Measurements from ENCODE around the gene KCNK13.

DNA sequence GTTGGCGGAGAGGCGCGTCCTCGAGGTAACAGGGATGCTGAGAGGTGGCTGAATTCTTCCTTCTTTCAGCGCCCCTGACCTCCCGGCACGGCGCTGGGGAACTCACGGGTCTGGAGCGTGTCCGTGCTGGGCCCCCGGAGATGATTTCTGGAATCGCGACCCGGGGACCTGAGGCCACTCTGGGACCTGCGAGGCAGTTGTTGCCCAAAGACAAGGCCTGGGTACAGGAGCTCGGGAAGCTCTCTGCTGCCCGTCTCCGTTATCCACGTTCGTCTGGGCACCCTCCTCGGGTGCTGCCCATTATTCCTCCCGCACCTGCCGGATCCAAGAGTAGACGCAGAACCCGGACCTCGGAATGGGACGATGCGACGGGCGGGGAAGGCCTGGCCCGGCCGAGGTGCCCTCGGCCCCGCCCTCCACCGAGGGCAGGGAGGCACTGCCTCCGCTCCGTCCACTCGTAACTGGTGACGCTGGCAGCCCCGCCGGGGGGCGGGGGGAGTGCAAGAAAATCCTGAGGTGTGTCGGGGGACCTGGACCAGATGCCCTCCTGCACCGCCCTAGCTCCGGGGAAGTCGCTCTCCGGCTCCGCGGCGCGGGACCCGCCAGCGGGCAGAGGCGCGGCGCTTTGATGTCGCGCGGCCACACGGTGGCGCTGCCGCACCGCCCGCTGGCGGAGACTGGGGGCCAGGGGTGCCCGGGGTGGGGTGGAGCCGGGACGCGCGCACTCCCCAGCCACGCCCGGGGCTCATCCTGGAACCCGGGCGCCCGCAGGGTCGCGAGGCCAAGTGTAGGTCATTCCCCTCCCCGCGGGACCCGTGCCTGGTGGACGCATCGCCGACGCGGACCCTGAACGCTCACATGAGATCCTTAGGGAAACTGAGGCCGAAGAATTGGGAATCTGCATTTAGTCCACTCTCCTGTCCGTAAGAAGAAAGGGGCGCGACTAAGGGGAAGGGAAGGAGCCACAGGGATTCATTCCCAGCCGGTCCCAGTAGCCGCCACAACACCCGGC is 202.7 kb downstream of the TTC8 start:
- PRO-cap: bidirectional peak, plus-strand start at position 795 of the sequence, minus-strand start at position 571 of the sequence

- PRO-cap: no peak
Measured at GRCh38 chr14:89160883-89161241, 256.2 kb downstream of the FOXN3 start.

GRCh38 chr14:89214041-89214855 is 202.8 kb downstream of the FOXN3 start:
- PRO-cap: no peak

GRCh38 chr14:89303866-89304597 is 113.0 kb downstream of the FOXN3 start:
- PRO-cap: no peak

DNA sequence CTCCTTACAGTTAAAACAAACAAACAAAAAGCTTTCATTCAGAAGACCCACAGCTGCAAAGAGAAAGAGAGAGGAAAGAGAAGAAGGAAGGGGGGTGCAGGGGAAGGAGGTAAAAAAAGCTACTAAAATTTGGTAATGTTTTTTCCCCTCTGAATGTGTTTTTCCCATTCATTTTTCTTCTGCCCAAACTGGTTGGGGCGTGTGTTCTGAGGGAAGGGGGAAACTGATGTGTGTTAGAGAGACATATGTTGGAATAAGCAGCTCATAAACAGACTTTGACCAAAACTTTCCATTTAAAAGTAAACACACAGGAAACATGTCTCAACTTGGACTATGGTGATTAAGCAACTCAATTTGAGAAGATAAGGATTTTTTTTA is 77.0 kb downstream of the FOXN3 start:
- PRO-cap: no peak

DNA sequence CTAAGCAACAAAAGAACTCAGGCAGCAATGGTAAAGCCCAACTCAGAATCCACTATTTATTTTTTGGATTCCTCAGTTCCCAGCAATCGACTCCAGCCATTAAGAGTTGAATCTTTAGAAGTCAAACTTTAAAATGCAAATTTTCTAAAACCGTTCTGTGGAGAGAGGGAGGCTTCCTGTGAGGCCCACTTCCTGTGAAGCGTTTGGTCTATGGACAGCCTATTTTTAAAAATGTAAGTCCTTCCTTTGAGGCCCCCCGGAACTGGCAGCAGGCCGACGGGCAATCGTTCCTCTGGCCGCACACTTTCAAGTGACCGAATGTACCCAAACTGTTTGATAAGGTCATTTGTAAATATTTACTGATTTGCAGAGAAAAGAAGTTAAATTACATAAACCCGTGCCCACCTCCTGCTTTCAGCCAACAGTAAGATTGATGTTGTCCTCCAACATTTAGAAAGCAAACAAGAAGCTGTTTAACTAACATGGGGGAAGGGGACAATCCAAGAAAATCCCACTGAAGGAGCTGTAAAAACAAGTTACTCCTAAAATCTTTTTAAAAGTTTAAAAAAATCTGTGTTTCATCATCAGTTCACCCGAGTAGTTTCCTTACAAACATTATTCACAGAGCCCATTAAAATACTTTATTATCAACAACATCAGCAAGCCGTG is 65.5 kb downstream of the FOXN3 start:
- PRO-cap: no peak

DNA sequence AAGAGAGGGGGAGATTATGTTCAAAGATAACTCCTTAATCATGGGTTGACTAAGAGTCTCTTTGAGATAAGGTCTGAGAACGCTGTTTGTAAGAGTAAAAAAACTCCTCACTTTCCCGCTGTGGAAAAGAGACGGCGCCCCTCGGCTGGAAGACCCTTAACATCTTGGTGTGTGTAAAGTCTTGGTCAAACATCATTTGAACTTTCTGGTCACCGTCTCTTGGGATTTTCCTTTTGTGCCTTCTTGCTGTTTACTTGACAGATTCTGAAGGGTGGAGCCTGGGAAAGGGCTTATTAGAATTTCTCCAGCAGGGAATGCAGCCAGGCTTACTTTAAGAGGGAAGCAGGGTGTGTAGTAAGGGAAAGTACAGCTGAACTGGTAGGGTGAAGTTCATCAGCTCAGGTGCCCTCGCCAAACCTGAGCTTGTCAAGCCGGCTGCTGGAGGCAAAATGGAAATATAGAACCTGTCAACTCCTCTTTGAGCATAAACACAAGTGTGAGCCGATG is 5.5 kb upstream of the FOXN3 start:
- PRO-cap: no peak

DNA sequence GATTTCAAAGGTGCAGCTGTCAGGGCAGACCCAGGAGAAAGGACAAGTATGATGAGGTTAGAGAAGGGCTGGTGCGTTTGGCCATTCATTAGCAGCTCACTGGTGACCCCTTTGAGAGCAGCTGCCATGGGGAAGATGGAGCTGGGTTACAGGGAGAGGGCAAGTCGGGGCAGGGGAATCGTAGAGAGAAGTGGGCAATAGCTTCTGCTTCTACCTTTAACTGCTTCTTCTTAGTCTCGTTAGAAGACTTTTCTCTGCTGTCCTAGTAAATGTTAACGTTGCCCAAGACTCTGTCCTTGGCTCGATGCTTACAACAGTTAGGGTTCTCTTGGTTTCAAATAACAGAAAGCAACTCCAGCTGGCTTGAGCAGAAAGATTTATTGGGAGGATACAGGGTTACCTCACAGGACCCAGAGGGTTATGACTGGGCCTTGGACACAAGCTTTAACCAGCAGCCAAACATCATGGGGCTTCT is 161.6 kb downstream of the EFCAB11 start:
- PRO-cap: no peak

DNA sequence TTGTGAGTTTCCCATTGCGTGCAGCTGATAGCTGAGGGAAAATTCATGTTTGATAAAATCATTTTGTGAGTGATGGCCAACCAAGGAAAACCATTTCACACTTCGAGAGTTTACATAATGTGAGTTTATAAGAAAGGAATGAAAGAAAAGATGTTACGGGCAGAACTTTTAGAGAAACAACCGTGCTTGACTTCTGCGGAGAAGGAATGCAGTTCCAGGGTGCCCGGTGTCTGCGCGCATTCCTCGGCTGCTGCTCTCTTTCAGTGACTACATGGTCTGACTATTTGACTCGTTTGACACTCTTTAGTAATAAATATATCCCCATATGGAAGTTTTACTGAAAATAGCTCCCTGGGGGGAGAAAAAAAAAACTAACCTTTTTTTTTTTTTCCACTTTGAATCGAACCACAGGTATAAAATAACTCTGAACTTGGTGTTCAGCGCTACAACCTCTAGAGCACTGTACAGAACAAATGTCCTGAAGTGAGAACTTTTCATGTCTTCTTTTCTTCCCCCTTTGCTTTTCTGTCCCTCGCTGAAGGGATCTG is 140.7 kb downstream of the EFCAB11 start:
- PRO-cap: unidirectional peak, minus-strand start at position 208 of the sequence

DNA sequence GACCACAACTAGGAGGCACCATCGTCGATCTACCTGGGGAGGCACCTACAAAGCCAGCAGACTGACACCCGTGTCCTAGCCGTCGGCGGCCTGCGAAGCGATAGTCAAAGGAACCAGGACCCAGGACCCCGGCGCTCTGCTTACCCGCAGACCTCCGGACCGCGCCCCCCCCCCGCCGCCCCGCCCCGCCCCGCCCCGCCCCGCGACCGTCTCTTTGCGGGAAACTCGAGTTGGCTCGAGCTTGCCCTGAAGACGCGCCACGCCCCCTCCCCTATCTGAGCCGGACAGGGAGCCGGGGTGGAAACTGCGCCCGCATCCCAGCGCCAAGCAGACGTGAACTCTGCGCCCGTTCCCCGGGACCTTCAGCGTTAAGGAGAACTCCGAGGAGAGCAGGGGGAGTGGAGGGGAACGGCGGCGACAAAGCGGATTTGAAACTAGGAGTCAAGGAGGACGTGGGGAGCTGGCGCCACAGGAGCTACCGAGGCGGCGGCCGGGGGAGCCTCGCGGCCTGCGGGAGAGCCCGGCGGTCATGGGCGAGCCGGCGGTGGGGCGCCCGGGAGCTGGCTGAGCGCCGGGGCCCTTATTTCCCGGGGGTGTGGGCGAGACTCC is at the start of gene KCNK13:
KCNK13 (plus strand) TSS at position 447 of the 609 bp plus-strand sequence.
- PRO-cap: no peak

- PRO-cap: bidirectional peak, plus-strand start at chr14:90397032, minus-strand start at chr14:90396858
Measured at GRCh38 chr14:90396584-90396945, 264 bp upstream of the CALM1 start.

DNA sequence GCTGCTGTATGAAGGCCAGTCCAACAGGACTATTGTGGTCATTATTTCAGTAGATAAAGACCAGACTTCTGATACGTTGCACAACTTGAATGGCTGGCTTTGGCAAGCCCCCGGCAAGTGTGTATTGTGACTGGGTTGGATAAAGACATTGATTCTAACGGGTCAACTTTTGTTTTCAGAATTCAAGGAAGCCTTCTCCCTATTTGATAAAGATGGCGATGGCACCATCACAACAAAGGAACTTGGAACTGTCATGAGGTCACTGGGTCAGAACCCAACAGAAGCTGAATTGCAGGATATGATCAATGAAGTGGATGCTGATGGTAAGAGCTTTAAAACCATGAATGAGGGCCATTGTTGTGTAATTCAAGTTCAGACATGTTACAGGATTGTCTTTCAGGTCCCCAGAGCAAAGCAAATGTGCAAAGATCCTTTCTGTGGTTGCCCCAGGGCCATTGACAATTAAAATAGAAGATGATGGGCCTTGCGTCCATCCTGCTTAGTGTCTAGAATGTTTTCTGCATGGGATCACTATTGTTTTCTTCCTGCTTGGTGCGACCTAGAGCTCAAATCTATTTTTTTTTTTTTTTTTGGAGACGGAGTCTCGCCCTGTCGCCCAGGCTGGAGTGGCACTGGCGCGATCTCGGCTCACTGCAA is 4.4 kb downstream of the CALM1 start:
- PRO-cap: no peak

DNA sequence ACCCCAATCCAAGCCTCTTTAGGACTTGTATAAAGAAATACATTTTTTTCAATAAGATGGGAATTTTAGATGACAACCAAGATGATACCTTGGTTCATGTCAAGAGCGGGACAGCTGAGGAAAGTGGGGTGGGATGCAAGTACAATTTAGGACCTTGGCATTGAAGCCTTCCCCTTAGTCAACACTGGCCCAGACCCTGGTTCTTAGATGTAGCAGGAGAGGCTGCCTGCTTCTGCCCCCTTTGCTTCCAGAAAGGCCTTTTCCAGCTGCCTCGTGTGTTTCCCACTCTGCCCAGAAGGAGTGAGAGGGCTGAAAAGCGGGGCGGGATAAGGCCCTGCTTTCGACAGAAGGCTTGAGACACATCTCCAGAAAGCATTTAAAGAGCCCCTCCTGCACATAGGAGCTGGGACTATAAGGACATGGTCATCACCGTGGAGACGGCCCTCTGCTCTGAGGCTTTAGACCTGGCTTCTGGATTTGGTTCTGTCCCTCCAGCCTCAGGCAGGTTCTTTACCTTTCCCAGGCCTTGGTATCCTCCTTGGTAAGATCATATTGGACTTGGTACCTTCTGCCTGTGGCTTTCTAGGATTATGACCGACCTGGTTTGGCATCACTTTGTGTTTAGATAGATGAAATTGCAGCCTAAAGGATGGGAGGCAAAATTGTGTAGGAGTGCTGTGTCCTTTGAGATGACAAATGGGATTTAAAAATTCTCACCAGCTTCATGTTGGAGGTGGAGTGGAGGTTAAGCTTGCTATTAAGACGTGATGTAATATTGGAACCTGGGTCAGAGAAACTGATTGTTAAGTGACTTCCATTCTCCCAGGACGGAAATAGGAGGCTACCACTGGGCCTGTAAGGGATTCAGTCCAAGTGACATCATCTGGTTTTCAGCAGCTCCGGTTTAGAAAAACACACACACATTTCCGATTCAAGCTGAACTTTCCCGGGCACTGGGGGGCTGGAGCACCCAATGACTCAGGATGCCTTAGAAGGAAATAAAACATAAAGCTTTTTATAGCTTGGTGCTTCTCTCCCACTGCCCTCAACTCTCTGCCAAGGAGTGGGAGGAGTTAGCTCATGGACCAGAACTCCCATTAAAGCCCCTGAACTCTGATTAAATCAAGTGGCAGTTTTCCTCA is 12.1 kb downstream of the CALM1 start:
- PRO-cap: no peak

DNA sequence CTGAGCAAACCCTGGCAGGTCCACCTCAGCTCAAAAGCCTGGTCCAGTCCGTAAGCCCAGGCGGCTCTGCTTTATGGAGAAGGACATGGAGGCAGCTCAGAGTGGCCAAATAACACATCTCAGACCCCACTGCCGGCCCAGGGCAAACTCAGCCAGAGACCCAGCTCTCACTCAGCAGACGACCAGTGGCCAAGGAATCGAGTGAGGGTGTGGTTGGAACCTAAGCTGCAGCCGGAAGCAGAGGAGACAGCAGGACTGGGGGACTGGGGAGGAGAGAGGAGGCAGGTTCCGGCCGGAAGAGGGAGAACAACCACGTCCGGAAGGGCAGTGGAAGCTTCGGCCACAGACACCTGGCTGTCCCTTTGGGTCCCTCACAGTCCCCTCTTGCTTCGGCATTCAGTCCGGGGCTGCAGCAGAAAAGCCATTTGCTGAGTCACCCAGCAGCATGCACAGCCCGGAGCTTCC is 103.9 kb downstream of the CALM1 start:
- PRO-cap: no peak

- PRO-cap: no peak
Measured at GRCh38 chr14:90788000-90788494, 28.2 kb downstream of the TTC7B start.

DNA sequence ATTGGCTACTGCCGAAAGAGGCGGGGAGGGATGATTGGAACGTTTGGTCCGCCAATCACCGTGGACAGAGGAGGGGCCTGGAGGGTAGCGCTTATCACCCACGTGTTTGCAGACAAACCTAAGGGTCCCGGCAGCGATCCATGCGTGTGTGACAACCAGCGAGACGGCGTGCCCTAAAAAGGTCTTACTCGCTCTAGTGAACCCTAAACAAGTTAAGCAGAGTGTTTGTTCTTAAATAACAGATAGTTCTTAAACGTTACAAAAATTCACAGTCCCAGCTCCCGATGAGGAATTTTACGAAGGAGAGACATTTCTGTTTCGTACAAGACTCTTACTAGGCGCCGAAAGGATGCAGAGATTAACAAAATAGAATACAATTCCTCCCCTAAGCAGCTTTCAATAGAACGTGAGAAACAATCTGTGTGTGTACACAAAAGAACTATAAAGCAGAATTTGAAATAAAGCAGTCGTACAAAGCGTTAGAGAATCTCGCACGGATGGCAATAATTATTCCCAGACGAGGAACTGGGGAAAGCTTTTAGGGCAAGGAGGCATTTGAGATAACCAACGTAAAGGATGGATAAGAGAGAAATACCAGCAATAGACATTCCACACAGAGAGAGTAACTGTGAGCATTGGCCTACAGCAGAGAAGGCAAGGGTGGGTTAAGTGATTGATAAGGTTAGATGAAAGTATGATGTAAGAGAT is 753 bp upstream of the RPS6KA5 start:
- PRO-cap: bidirectional peak, plus-strand start at position 121 of the sequence, minus-strand start outside the sequence

GRCh38 chr14:91063122-91063559 is 2.7 kb upstream of the RPS6KA5 start:
- PRO-cap: no peak

DNA sequence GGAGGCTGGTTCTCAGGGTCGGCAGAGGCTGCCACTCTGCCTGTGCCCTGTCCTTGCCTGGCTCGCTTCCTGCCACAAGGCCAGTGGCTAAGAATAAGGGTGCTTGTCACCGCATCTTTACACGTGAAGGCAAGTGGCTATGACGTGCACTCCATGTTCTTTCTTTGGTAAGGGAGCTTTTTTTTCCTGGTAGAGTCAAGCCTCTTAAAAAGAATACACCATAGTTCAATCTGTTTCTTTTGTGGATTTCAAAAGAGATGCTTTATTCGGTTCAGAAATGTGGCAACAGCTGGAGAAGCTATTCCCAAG is 18.6 kb upstream of the DGLUCY start:
- PRO-cap: no peak

- PRO-cap: bidirectional peak, plus-strand start at chr14:91253236, minus-strand start at chr14:91253164; bidirectional peak, plus-strand start at chr14:91253387, minus-strand start at chr14:91253428; bidirectional peak, plus-strand start at chr14:91253547, minus-strand start at chr14:91253504
Measured at GRCh38 chr14:91252685-91253801, 8.5 kb upstream of the GPR68 start.

- PRO-cap: no peak
Measured at GRCh38 chr14:91264194-91265262, 20.0 kb upstream of the GPR68 start.